BE2C (cell line): ENCODE data around the genes ZSCAN9, ZSCAN31, TRIM27, OR2H2 and HLA-F.

- RRBS, result no CpG with 5 or more reads among the region's 2 CpGs
These were observed 825 bp upstream of the H3C12 start for GRCh38 chr6:27891442-27891860.

DNA sequence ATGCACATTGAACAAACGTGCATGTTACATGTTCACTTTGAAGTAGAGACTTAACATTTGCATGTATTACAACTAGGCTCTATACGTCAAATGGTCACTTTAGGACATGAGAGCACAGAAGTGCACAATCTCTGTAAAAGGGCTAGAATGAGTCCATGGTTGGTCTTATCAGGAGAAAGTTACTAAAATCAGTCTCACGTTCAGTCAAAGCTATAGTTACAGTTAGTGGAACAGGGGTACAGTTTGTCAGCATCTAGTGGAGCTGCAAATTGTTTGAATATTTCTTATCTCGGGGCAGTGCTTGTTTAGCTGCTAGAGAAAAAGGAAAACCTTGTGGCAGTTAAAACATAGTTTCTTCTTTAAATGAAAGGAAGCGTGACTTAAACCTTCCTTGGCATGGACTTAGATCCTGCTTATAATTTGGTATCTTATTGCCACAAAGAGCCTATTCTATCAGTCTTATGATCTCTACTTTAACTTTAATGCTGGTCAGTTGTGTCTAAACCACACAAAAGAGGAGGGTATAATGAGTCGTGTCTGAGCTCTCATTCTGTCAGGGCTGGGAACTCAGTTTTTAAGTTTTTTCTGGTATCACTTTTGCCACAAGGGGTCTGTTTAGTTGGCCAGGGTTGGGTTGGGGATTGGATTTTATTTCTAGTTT is 4.5 kb upstream of the ZSCAN9 start:
- RRBS, result no CpG with 5 or more reads among the region's 6 CpGs

DNA sequence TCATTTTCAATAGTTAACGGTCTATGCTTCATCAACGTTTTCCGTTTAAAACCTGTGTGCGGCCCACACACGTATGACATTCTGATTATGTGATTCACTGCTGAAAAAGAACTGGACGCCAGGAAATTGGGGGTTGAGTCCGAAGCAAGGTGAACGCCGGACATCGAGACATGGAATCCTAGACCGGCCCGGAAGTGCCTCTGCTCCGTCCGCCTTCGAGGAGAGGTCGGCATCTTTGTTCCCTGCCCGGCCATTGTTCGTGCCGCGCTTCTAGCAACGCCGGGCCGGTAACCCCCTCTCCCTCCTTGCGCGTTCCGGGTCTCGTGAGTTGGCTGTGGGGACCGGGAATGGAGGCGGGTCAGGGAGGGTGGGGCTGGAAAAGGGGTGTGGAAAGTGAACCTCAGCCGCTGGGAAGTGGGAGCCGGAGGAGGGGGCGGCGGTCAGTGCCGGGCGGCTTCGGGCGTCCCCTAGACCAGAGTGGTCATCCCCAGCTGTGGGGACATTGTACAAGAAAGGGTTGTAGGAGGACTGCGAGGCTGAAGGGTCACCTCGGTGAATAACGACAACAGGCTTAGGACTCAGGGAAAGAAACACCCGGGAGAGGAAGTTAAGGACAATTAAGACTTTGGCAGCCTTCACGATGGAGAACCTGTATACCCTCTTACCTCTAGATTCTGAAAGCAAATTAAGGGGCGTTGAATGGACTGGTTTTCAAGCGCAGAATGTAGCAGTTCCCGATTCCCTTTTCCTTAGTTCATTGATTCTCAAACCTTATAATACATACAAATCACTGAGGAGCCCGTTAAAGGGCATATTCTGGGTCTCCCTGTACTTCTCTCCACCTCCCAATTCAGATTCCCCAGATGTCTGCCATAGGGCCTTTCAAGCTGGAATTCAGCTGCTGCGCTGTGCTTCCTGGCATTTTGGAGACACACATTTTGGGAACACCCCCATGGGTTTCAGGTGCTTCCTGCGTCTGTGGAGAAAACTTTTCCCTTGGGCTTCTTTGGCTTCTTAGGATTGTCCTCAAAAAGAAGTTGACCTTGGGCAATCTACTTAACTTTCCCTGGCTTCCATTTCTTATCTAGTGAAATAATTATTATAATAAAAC is at the start of gene ZSCAN9:
ZSCAN9 (plus strand) TSS at position 232 of the 1,111 bp plus-strand sequence.
- RRBS, result 2% methylated on average over 10 of the region's 48 CpGs

- RRBS, result under 1% methylated on average over 16 of the region's 36 CpGs
These were observed at the start of gene ZSCAN31 for GRCh38 chr6:28335627-28336306. TSS of gene ZSCAN31 (minus strand) at chr6:28336148.

- RRBS, result no CpG with 5 or more reads among the region's 33 CpGs
These were observed 19.6 kb upstream of the SCAND3 start for GRCh38 chr6:28606284-28607423.

DNA sequence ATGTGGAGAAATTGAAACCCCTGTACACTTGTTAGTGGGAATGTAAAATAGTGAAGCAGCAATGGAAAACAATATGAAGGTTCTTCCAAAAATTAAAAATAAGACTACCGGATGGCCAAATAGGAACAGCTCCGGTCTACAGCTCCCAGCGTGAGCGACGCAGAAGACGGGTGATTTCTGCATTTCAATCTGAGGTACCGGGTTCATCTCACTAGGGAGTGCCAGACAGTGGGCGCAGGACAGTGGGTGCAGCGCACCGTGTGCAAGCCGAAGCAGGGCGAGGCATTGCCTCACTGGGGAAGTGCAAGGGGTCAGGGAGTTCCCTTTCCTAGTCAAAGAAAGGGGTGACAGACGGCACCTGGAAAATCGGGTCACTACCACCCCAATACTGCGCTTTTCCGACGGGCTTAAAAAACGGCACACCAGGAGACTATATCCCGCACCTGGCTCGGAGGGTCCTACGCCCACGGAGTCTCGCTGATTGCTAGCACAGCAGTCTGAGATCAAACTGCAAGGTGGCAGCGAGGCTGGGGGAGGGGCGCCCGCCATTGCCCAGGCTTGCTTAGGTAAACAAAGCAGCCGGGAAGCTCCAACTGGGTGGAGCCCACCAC is 34.1 kb upstream of the SCAND3 start:
- RRBS, result no CpG with 5 or more reads among the region's 27 CpGs

DNA sequence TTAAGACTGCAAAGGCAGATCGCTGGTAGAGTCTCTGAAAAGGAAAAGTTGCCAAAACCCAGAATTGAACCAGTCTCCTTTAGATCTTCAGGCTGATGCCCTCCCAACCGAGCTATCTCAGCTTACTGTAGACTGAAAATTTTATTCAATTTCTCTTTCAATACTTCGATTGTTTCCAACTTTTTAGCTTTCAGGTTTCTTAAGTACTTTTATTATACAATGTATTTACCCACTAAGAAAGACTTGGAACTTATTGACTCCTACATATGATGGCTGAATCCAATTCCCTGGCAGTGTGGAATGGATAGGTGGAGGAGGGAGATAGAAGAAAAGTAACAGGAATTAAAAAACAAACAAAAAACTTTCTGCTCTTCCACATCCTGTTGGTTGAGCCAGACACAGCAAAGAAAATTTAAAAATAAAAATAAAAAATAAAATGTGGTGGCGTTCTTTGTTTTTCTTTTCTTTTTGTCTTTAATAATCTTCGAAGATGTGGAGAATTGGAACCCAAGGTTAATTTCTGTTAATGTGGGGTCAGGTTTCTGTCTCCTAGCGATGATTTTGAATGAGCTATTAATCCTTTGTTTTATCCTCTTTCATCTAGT is 140.0 kb upstream of the SCAND3 start:
- RRBS, result no CpG with 5 or more reads among the region's 6 CpGs

DNA sequence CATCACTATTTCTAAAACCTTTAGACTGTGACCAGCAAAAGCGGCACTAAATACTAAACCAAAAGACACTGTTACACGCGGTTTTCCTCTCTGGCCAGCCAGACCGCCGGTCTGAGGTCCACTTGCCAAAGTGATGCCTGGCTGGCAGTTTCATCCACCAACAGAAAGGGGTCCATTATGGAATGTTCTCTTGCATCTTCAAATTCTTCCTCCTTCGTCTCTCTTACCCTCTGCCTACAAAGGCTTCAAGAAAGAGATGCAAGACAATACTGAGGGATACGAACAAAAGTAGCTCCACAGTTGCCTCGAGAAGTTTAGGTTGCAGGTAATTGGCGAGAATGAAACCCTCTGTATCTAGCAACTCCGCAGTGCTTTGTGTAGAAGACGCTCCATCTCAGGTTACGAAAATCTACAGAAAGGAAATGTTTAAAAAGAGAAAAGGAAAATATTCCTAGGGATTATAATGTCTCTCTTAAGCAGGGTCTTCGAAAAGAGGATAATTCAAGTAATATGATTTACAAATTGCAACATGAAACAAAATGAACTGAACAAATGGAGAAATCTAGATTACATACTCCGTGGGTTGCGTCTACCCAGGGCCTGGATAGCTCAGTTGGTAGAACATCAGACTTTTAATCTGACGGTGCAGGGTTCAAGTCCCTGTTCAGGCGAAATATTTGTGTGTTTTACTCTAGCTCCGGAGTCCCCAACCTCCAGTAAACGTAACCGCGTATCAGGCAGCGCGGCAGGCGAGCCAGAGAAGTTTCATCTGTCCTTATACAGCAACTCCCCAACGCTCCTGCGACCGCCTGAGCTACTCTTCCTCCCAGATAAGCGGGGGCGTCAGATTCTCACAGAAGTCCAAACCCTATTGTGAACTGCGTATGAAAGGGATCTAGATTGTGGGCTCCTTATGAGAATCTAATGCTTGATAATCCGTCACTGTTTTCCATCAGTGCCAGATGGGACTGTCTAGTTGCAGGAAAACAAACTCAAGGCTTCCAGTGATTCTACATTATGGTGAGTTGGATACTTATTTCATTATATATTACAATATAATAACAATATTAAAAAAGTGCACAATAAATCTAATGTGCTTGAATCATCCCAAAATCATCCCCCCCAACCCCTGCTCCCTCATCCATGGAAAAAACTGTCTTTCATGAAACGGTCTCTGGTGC is 160.4 kb upstream of the SCAND3 start:
- RRBS, result no CpG with 5 or more reads among the region's 32 CpGs

DNA sequence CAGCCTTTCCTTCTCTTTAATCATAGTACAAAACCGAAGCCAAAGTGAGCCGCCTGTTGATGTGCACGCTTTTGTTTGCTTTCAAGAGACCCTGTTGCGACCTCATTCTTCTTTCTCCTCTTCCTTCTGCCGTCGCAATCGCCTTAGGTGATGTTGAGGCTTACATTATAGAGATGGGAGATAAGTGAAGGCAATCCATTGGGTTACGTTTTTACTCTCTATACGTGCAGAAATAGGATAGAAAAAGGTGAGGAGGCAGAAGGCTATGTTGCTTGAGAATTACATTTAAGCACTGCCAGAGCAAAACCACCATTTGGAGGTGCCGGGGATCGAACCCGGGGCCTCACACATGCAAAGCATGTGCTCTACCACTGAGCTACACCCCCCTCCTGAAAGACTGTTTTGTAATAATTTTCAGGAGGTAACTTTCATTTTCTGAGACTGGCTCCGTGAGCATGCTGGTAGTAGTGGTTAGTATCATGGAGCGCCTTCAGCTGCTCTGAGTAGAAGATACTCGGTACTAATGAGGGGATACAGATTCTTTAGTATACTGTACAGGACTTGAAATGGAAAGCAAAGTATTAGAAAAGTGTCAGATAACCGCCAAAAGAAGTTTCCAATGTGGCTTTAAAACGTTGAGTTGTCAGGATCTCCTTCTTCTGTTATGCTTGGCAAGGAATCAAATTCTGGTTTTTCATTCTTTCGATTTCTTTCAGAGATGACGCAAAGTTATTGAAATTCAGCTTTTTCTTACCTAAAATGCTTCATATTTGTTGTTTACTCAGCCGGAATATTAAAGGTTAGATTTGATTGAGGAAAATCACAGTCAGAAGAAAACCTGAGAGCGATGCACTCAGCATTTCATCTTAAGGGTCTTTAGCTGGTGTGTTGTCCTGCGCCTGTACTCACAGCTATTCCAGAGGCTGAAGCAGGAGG is 165.5 kb downstream of the TRIM27 start:
- RRBS, result no CpG with 5 or more reads among the region's 22 CpGs

DNA sequence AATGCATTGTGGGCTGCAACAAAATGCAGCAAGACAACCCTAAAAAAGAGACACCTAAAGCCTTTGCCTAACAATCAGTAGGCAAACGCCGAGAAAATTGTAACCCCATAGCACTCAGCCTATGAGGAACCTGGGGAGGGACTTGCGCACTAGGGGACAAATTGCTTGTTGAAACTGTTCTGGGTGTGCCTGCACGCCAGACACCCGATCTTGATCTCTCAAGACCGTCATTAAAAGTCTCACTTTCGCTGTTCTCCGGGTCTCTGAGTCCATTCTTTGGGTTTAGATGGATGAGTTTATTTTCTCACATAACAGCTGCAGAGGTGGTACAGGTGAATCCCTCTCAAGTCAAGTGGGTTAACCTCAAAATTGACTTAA is 146.9 kb downstream of the TRIM27 start:
- RRBS, result no CpG with 5 or more reads among the region's 8 CpGs

- RRBS, result no CpG with 5 or more reads among the region's 17 CpGs
These were observed 19.6 kb downstream of the TRIM27 start for GRCh38 chr6:28904018-28904818.

DNA sequence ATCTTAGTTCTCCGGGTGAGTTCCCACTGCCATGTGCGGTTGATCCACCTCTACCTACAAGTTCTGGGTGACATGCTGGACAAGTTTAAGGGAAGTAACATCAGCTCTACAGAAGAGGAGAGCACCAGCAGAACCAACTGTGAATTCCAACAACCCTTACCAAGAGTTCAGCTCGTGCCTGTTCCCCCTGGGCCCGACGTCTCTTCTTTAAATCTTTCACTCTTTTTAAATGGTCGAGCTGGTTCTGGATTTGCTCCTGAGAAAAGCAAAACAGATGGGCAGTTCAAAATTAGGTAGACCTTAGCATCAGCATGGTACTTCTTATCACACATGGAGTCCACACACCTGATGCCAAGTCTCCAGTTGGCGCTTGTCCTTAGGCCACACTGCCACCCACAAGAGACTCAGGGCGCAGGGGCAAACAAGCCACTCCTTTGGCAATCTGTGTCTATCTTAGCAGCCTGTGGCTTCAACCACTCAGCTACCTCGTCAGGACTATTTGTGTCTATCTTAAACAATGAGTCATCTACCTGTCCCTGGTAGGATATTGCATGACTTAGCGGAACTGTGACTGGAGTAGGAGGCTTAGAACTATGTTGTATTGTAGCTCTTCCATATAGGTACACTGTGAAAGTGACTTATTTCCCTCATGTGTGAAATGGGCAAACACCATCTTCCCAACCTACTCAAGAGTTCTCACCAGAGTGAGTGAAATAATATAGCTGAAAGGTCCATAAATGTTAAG is 1.9 kb downstream of the TRIM27 start:
- RRBS, result no CpG with 5 or more reads among the region's 10 CpGs

- RRBS, result under 1% methylated on average over 17 of the region's 40 CpGs
These were observed at the start of gene TRIM27 for GRCh38 chr6:28923812-28924200. TSS of gene TRIM27 (minus strand) at chr6:28923985.

DNA sequence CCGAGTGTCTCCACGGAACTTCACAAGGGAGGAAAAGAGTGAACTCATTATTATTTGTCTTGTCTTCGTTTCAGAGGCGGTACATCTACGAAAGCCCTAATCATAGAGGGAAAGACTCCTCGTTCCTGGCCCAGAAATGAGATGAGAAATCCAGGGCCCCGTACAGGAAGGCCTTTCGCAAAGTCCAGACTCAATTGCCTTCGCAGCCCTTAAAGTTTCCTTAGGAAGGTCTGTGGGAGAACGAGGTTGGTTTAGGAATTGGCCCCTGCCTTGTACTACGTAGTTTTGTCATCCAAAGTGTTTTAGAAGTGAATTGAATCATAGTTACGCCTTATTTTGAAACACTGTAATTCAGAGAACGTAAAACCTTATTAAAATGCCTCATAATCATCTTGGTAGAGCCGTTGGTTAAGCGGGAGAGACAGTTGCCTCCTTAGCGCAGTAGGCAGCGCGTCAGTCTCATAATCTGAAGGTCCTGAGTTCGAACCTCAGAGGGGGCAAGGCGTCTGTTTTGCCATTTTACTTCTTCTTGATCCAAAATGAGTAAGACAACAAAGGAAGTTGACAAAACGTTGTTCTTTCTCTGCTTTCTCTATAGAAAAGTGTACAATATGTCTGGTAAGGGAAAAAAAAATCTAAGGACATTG is 20.5 kb upstream of the TRIM27 start:
- RRBS, result no CpG with 5 or more reads among the region's 21 CpGs

GRCh38 chr6:29584682-29585356 is at the start of gene OR2H2:
TSS of gene OR2H2 (plus strand) at chr6:29585121.
- RRBS, result no CpG with 5 or more reads among the region's 2 CpGs

GRCh38 chr6:29629644-29630077 is 3.3 kb downstream of the GABBR1 start:
- RRBS, result no CpG with 5 or more reads among the region's 2 CpGs

- RRBS, result no CpG with 5 or more reads among the region's 28 CpGs
These were observed at the start of gene HLA-F for GRCh38 chr6:29722980-29723586. TSS of gene HLA-F (plus strand) at chr6:29723434.

GRCh38 chr6:29927988-29928487 is 14.3 kb upstream of the HLA-A start:
- RRBS, result no CpG with 5 or more reads among the region's 7 CpGs

DNA sequence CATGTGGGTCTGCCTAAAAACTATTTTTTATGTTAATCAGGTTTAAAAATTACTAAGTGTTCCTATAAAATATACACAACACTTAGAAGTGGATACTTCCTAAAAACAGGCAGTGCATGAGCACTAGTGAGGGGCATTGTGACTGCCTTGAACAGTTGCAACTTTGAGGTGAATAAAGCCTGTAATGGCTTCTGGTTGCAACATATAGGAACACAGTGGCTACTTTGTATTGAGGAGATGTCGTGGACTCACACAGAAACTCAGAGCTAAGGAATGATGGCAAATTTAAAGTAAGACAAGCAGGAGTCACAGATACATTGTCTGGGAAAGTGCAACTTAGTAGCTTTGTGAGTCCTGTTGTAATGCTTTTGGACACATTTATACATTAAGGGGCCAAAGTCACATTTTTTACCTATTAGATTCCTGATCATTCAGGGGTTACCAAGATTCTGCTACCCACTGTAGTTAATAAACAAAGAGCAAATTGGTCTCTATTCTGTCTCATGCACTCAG is 823 bp upstream of the HLA-A start:
- RRBS, result no CpG with 5 or more reads among the region's 1 CpG

- RRBS, result no CpG with 5 or more reads among the region's 6 CpGs
These were observed 5.9 kb downstream of the TRIM10 start for GRCh38 chr6:30155129-30155548.